Lower leg skin (tissue), 2 donors: ENCODE results near the genes ANAPC7 and TCTN1.

DNA sequence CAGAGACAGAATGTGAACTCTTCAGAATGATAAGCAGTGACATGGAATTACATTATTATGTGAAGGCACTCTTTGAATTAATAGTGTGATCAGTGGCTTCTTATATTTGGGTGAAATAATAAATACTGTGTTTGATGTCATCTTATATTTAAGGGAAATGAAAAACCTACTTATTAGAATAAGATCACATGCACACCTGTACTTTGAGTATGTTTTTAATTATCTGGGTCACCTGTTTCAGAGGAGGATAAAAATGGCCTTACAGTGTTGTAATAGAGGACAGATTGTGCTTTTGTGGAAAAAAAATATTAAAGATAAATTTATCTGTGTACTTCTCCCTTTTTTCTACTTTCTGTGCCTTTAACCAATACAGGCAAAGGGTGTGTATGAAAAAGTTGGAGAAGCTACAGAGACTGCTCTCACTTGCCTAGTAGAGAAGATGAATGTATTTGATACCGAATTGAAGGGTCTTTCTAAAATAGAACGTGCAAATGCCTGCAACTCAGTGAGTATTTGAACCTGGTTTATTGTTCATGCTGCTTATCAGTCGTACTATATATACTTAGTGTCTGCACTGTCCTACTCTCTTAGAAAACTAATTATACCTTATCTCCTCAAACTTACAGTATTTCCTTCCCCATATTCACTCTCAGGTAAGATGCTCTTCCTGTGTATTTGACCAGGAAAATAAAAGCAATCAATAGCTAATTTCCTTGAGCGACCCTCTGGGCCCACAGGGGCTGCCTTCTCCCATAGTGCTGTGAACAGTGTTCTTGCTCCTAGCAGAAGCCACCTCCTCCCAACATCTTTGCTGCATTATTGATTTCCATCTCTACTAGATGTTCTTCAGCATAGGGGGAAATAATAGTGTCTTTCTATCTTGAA is 52.8 kb downstream of the ATP2A2 start:
- PRO-cap, result no peak
- RAMPAGE, long total RNA, 2 experiments, result no peak in any of the 2 experiments

- PRO-cap, result unidirectional peak, minus-strand start at chr12:110403708
- RAMPAGE, long total RNA, 2 experiments, result start-site peak on the minus strand in 1 of 2 experiments, at chr12:110403677-110403691 at its widest, 20 reads per replicate
Observed at GRCh38 chr12:110403087-110404390, at the start of gene ANAPC7. TSS of gene ANAPC7 (minus strand) at chr12:110403708.

DNA sequence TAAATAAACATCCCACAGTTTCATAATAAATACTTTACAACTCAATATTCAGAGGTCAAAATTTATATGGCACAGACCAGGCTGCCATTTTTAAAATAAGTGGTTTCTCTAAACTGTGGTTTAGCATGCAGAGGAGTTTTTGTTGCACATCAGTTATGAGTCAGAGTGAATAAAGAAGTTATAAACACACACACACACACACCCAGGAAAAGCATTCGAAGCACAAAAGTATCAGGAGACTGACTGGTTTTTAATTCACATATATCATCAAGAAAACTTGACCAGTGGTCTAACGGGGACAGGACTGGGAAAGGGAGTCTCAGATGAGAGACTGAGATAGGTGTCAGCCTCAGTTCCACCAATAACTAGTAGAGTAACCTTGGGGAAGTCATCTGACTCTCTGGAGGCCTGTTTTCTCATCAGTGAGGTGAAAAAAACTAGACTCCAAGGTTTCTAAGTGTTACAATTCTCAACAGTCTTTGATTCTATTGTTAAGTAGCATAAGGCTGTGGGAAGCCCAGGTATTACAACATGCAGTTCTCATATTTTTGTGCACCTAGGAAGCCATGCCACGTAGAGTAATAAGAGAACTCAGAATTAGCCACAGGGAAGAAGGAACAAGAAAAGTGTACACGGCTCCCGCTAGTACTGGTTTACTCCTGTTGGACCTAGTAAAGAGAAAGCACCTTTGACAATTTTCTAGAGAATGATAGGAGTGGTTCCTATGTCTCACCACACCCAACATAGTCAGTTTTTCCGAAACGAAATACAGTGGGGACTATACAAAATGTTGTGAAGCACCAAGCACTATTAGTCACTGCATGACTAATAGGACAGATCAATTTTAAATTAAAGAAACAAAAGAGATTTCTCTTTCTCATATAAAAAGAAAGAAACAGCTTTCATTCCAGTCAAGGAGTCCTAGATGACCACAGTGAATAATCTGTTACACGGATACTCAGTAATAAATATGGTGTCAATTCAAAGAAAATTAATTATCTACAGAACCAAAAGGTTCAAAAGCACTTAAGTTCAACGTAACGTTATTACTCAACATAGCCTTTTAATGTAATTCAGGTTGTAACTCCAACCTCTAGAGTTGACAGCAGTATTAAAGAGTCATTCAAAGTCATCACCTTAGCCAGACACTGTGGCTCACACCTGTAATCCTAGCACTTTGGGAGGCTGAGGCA is 5.0 kb downstream of the PPTC7 start:
- PRO-cap, result bidirectional peak, plus-strand start at position 910 of the sequence, minus-strand start at position 655 of the sequence
- RAMPAGE, long total RNA, 2 experiments, result no peak in any of the 2 experiments

GRCh38 chr12:110613757-110614829 is at the start of gene TCTN1:
TSS of gene TCTN1 (plus strand) at chr12:110614129.
- PRO-cap, result bidirectional peak, plus-strand start at chr12:110614156, minus-strand start at chr12:110613987
- RAMPAGE, long total RNA, 2 experiments, result start-site peak on the plus strand in 2 of 2 experiments, at chr12:110614115-110614178 at its widest, 98 to 204 reads per replicate

GRCh38 chr12:110738506-110738911 is 4.2 kb downstream of the PPP1CC start:
- PRO-cap, result no peak
- RAMPAGE, long total RNA, 2 experiments, result no peak in any of the 2 experiments

GRCh38 chr12:110780504-110780868 is 37.8 kb upstream of the PPP1CC start:
- PRO-cap, result no peak
- RAMPAGE, long total RNA, 2 experiments, result no peak in any of the 2 experiments

DNA sequence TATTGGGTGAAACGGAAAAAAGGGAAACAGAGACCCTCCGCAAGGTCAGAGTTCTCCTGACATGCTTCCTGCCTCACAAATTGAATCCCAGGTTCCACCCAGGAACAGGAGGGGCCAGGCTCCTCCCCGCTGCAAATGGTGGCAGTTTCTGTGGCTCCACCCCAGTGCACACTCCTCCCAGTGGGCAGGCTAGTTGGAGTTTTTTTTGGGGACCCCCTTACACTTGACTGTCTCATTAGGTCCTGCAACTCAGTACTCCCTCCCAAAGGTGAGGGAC is 39.4 kb upstream of the PPP1CC start:
- PRO-cap, result no peak
- RAMPAGE, long total RNA, 2 experiments, result no peak in any of the 2 experiments

- PRO-cap, result unidirectional peak, minus-strand start at chr12:110888117
- RAMPAGE, long total RNA, 2 experiments, result no peak in any of the 2 experiments
Observed at GRCh38 chr12:110888013-110888274, 32.4 kb downstream of the MYL2 start.

DNA sequence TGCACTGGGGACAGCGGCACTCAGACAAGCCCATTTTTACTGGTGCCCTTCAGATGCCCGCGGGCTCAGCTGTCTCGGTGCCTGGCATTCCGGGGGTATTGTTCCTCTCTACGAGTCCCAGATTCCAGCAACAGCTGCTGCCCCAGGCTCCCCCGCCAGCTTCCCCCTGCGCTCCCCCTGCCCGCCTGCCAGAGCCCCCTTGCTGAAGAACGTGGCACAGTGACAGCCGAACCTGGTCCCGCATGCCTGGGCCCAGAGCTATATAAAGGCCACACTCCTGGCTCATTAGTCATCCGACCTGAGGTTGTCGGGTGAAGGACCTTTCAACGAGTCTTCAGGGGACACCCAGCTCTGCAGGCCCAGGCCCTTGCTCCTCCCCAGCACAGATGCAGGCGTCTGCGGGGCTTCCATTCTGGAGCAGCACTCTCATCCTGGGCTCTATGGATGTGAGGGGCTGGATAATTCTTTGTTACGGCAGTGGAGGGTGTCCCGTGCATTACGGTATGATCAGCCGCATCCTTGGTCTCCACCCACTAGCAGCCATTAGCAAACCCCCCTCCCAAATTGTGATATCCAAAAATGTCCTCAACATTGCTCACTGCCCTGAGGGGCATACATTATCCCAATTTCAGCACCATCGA is 11.1 kb upstream of the MYL2 start:
- PRO-cap, result no peak
- RAMPAGE, long total RNA, 2 experiments, result no peak in any of the 2 experiments

- PRO-cap, result no peak
- RAMPAGE, long total RNA, 2 experiments, result no peak in any of the 2 experiments
Observed at GRCh38 chr12:110934305-110934830, 14.0 kb upstream of the MYL2 start.

GRCh38 chr12:111074502-111074962 is 40.6 kb downstream of the CUX2 start:
- PRO-cap, result no peak
- RAMPAGE, long total RNA, 2 experiments, result no peak in any of the 2 experiments

DNA sequence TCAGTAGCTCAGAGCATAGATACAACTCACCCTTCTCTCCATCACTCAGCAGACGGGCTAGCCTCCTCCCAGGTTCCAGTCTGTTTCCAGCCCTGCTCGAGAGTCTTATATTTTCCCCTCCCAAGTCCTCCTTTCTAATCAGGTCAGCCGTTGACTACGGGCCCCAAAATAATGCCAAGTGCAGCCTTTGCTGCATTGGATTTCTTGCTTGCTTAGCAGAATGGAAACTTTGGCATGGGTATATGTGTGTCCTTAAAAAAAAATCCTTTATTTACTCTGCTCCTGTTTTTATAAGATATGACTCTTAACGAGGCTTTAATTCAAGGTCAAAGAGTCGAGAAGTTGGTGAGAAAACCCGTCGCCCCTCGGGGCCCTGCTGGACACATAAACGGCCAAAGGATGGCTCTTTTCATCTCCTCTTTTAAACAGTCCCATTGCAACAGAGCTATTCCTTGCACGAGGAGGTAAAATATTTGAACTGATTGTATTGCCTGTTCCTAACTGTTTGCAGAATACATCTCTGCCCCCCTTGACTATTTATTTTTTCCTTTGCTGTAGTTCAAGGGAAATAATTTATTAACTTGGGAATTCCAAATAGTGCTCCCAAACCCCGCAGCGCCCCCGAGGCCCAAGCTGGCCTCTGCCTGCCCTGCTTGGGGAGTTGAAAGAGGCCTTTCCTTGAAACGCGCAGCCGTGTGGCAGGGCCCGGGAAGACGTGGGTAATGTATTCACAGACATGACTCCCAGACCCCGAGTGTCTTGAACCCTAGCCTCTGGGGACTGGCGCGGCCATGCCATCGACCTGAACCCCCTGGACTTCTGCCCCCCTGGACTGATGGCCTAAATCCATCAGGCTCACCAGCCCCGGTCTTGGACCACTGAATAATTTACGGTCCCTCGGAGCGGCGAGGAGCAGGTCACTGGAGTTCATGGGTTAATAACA is 42.9 kb downstream of the CUX2 start:
- PRO-cap, result no peak
- RAMPAGE, long total RNA, 2 experiments, result no peak in any of the 2 experiments

- PRO-cap, result no peak
- RAMPAGE, long total RNA, 2 experiments, result no peak in any of the 2 experiments
Observed at GRCh38 chr12:111424682-111425274, 19.1 kb downstream of the SH2B3 start.

DNA sequence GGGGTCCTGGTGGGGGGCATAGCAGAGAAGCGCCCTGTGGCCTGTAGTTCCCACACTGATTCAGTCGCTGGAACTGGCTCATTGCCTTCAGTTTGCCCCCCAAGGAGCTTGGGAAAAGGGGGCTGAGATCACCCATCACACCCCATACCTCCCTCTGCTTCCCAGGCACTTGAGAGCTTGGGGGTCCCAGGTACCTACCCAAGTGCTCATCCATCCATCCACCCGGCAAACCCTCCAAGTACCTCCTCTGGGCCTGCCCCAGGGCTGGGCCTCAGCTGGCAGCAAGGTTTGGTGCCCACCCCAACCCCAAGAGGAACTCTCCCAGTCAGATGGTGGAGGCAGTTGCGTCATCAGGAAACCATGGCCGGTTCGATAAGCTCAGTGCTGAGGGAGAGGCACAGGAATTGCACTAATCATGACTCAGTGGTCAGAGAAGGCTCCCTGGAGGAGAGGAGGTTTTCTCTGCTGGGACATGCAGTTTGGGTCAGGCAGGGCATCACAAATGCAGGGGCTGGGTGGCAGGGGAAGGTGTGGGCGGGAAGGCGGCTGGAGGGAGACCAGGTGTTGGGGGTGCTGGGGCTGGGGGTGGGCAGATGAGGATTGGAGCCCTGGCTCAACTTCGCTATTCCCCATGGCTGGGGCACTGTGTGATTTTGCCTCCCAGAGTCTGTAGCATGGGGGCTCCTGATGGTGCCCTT is 32.1 kb downstream of the SH2B3 start:
- PRO-cap, result no peak
- RAMPAGE, long total RNA, 2 experiments, result no peak in any of the 2 experiments

GRCh38 chr12:111443607-111443923 is 37.8 kb downstream of the SH2B3 start:
- PRO-cap, result no peak
- RAMPAGE, long total RNA, 2 experiments, result no peak in any of the 2 experiments

DNA sequence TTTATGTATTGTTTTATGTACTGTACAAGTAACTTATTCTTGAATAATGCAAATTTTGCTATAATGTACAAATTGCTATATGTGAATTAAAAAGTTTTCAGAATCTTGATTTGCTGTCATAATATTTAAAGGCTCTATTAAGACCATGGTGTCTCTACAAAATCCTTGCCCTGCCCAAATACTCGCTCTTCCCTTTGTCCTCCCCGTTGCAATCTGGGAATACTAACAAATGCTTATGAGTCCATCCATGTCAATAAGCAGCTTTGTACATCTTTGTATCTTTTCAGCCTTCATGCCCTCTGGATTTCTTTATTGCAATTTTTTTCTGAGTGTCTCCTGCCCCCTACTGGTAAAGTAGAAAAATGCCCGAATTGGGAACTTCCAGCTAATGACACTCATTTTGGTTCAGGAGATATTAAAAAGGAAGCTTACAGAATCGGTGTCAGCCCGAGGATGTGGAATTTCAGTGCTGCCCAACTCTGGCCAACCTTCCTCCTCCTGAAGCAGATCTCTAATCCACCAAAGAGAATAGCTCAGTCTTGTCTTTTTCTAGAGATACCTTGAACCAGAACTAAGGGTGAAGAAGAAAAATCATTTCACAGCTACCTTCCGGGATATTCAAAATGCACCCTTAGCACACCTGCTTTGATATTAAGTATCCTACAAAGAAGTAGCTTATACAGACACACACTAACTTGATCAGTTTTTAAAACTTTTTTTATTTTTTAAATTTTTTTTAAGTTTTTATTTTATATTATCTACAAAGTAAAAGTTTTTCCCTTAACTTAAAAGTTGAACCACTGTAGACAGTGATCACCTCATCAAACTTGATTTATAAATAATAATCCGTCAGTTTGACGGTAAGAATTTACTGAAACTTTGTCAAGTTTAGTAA is 46.0 kb downstream of the SH2B3 start:
- PRO-cap, result no peak
- RAMPAGE, long total RNA, 2 experiments, result no peak in any of the 2 experiments

GRCh38 chr12:111509749-111510182 is 89.3 kb downstream of the ATXN2 start:
- PRO-cap, result no peak
- RAMPAGE, long total RNA, 2 experiments, result no peak in any of the 2 experiments

- PRO-cap, result no peak
- RAMPAGE, long total RNA, 2 experiments, result no peak in any of the 2 experiments
Observed at GRCh38 chr12:111569851-111570607, 29.1 kb downstream of the ATXN2 start.

DNA sequence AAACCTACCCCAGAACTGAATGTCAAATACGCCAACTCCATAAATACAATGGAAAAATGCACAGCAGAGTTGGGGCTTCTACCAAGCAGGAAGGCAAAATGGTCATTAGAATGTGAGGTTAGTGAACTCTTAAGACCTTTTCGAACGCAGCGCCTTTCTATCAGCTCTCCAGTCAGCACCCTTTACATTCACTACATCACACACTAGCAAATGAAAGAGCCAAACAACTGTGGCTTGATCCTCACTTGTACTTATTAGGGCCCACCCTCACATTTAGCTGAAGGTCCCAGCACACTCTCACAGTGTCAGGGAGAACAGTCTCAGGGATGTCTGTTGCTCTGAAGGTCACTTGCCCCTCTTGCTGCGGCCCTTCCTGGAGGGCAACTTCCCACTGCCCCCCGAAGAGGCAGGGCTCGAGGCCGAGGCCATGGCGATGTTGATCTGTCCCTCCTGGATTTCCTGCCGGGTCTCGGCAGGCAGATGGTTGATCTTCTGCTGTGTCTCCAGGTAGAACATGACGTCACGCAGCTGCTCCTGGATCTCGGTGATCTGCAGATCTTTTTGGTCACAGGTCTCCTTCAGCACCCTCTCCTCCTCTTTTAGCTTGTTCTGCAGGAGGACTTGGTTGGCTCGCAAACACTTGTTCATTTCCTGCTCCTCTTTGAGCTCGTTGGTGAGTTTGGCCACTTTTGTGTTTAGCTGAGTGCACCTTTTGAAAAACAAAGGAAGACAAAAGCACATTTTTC is 41.7 kb downstream of the BRAP start:
- PRO-cap, result no peak
- RAMPAGE, long total RNA, 2 experiments, result no peak in any of the 2 experiments

DNA sequence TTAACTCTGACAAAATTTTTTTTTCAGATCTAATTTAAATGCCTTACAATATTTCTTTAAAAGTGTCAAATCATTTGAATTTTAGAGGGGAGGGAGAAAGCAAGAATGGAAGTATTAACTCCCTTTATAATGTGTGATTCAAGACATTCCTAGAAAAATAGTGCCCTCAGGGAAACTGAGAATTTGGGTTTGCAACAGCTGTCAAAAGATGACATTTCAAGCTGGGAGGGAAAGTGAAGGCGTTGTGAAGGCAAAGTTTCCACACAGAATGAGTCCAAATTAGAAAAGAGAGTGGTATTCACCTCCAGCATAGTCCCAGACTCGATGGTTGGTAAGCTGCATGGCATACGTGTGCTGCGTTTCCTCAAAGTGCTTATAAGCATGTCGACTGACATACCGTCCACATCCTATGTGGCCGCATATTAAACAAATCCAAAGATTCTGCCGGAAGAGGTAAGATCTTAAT is 26.8 kb downstream of the BRAP start:
- PRO-cap, result no peak
- RAMPAGE, long total RNA, 2 experiments, result no peak in any of the 2 experiments